ENCODE data around the gene GJC1.

DNA sequence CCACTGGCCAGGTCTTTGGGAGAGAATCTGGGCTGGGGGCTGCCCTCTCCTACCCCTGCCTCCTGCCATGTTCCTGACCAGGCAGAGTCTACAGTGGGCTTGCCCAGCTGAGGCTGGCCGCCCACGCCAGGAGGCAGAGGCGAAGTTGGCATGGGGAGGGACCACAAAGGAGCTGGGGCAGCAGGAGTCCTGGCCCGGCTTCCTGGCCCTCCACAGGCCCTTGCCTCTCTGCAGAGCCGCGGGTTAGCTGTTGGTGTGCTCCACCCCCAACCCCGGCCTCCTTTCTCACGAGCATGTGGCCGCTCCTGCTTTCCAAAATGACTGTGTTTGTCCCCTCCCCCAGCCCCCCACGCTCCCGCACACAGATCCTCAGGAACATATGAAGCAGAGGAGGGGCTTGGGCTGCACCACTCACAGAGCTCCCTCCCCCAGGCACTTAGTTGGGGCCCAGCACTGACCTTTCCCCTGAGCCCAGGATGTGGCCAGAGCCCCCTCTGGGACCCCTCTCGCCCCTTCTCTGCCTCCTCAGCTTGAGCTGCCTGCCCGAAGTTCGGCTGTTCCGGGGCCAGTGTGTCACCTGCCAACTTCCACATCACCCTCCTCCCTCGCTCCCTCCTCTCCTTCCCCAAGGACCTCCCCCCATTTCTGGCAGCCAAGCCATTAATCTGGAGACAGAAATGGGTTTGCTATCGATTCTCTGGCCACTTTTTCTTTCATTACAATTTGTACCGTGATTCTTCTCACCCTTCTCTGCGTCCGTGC, 9.1 kb upstream of the ADAM11 start:
- PRO-cap = no peak
CAGE:
- cytosol, long polyA minus RNA = no peak
- cytosol, long polyA plus RNA = no peak
- long polyA plus RNA = no peak
- nucleus, long polyA minus RNA = no peak
- nucleus, long polyA plus RNA = no peak

DNA sequence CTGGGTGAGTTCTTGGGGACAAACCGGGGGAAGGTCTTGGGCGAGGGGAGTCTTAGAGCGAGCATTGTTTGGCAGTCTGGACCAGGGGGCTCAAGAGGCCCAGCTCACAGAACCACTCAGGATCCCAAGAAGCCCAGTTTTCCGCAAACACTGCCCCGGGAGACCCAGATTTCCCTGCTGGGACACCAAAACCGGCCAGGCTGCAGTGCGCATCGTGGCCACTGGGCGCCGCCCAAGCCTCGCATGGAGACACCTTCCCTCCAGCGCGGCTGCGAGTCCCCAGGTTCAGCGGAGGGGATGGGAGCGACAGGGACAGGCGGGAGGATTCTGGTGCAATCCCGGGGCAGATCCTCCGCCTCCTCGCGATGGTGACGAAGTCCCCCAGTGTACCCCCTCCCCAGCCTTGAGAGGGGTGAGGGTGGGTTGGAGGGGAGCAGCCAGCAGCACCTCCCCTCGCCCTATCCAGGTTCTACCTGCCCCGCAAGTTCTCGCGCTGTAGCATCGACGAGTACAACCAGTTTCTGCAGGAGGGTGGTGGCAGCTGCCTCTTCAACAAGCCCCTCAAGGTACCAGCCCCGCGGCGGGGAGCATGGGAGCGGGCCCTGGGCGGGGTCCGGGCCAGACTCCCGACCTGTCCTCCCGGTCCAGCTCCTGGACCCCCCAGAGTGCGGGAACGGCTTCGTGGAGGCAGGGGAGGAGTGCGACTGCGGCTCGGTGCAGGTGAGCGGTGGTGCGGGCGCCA, 16.1 kb downstream of the ADAM11 start:
- PRO-cap = no peak
CAGE:
- cytosol, long polyA minus RNA = no peak
- cytosol, long polyA plus RNA = no peak
- long polyA plus RNA = no peak
- nucleus, long polyA minus RNA = no peak
- nucleus, long polyA plus RNA = no peak

DNA sequence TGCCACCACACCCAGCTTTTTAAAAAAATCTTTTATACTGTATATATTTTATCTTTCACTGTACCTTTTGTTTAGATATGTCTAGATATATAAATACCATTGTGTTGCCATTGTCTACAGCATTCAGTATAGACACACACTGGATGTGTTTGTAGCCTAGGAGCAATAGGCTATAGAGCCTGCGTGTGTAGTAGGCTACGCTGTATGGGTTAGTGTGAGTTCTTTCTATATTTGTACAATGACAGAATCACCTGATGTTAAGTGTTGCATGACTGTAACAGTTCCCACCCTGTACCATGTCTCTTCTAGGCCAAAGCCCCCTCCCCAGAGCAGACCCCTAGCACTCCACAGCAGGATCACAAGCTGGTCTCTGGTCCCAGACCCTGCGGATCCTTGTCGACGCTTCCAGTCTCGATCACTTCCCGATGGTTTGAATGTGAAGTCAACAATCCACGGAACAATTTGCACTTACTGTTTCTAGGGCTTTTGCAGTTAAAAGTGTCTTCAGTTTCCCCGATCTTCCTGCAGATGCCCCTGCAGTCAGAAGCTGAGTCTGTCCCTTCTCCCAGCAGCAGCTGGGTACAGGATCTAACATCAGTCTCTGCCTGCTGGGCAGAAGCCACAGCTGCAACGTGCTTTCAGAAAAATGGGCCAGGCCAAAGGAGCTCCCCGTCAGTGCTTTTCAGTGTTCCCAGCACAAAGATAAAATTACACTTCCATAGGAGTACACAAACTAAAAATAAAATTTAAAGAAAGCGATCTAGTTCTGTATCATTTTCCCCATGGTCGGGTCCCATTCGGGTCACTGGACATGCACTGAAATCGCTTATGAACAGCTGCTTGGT, 35.3 kb downstream of the ADAM11 start:
- PRO-cap = no peak
CAGE:
- cytosol, long polyA minus RNA = no peak
- cytosol, long polyA plus RNA = no peak
- long polyA plus RNA = no peak
- nucleus, long polyA minus RNA = no peak
- nucleus, long polyA plus RNA = no peak

GRCh38 chr17:44829363-44830340, at the start of gene GJC1:
Gene GJC1, minus strand, starts transcription at chr17:44830287.
- PRO-cap = bidirectional peak, plus-strand start at chr17:44829566, minus-strand start at chr17:44829603; bidirectional peak, plus-strand start at chr17:44829715, minus-strand start at chr17:44829731; bidirectional peak, plus-strand start at chr17:44829825, minus-strand start at chr17:44829791; bidirectional peak, plus-strand start at chr17:44830311, minus-strand start at chr17:44830264
CAGE:
- cytosol, long polyA minus RNA = start-site peak on the minus strand at chr17:44830181-44830208, 8 reads
- cytosol, long polyA plus RNA = no peak
- long polyA plus RNA = no peak
- nucleus, long polyA minus RNA = start-site peak on the minus strand at chr17:44829579-44829637, 17 reads; start-site peak on the minus strand at chr17:44829851-44829940, 14 reads; start-site peak on the minus strand at chr17:44830158-44830306, 38 reads
- nucleus, long polyA plus RNA = no peak

DNA sequence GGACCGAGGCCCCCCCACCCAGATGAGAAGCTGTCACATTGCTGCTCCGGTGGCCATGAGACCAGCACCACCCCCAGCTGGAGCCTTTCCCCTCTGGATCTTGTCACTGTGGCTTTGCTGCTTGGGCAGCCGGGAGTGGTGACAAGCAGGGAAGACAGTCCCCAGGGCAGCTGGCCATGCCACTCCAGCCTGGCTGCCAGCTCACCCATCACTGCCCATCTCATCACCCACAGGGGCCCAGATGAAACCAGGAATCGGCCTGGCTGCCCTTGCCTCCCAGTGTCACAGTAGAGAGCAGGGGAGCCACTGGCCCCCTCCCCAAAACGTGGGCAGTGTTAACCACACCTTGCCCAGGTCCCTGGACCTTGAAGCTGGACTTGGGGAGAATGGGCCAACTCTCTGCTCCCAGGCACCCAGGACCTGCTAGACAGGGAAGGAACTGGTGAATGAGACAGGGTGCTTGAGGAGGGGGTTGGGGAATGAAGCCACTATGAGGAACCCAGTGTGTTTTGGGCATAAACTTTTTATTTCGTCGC, 12.5 kb upstream of the C1QL1 start:
- PRO-cap = no peak
CAGE:
- cytosol, long polyA minus RNA = no peak
- cytosol, long polyA plus RNA = no peak
- long polyA plus RNA = no peak
- nucleus, long polyA minus RNA = no peak
- nucleus, long polyA plus RNA = no peak

DNA sequence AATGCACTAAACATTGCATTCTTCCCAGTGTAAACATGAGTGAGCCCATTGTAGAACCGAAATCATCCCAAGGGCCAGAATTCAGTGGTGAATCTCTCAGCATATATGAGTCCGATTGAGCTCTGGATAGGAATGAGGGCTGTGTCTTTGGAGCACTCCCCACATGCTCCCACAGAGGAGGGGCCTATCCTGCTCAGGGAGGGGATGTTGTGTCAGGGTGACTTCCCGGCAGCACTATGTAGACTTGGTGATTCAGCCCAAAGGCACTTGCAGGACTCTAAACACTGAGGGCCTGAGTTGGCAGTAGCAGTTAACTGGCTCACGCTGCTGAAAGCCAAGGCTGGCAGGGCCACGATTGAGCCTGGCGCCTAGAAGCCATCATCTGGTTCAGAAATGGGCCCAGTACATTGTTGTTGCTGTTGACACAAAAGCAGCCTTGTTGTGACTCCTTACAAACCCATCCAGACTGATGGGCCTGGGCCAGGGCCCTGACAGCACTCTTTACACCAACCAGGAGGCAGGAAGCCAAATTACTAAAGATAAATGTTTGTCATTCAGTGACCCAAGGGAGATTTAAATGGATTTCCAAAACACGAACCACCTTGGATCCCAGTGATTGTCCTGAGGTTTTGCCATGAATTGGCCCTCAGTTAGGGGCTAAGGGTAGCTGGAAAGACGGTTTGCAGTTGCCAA, 31.9 kb downstream of the NMT1 start:
- PRO-cap = bidirectional peak, plus-strand start at position 322 of the sequence, minus-strand start at position 134 of the sequence
CAGE:
- cytosol, long polyA minus RNA = no peak
- cytosol, long polyA plus RNA = no peak
- long polyA plus RNA = no peak
- nucleus, long polyA minus RNA = no peak
- nucleus, long polyA plus RNA = no peak

DNA sequence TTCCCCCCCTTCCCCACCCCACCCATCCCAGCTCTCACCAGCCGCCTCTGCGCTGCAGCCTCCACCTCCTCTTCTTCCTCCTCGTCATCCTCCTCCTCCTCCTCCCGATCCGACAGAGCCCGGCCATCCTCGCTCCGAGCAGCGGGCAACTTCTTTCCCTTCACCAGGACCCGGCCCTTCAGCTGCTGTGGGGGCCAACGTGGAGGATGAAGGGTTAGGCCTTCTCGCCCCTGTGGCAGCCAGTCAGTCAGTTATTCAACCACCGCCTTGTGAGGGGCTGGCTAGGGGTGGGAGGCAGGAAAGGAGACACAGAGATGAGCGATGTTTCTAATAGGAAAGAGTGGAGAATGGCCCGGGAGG, 17.0 kb downstream of the PLCD3 start:
- PRO-cap = no peak
CAGE:
- cytosol, long polyA minus RNA = no peak
- cytosol, long polyA plus RNA = no peak
- long polyA plus RNA = no peak
- nucleus, long polyA minus RNA = no peak
- nucleus, long polyA plus RNA = no peak

DNA sequence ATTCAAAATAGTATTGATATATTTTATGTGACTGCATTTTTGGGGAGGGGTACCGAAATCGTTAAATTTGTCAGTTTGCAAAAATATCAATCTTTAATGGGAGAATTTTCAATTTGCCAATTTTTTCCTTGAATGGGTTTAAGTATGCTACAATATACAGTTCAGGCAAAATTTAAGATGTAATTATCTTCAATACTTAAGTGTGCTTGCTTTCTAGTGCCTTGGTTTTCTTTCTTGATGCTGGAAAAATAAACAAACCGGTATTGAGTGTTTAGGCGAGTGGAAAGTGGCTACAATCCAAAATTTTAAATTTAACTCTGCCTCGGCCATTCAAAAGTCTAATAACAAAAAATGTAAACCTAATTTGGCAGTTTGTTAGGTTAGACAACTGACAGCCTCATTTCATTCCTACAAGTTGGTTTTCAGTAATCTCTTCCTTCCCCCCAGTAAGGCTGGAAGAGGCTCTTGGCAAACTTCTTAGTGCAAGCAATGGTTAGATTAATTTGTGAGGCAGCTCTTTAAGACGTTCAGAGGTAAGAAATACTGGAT, 2.5 kb downstream of the HEXIM1 start:
- PRO-cap = no peak
CAGE:
- cytosol, long polyA minus RNA = no peak
- cytosol, long polyA plus RNA = no peak
- long polyA plus RNA = no peak
- nucleus, long polyA minus RNA = no peak
- nucleus, long polyA plus RNA = no peak

- PRO-cap = no peak
CAGE:
- cytosol, long polyA minus RNA = no peak
- cytosol, long polyA plus RNA = no peak
- long polyA plus RNA = no peak
- nucleus, long polyA minus RNA = no peak
- nucleus, long polyA plus RNA = no peak
Observed at GRCh38 chr17:45227882-45228715, 6.4 kb downstream of the FMNL1 start.

GRCh38 chr17:45231480-45231742, 9.7 kb downstream of the FMNL1 start:
- PRO-cap = no peak
CAGE:
- cytosol, long polyA minus RNA = no peak
- cytosol, long polyA plus RNA = no peak
- long polyA plus RNA = no peak
- nucleus, long polyA minus RNA = no peak
- nucleus, long polyA plus RNA = no peak

- PRO-cap = unidirectional peak, minus-strand start at chr17:45278342
CAGE:
- cytosol, long polyA minus RNA = no peak
- cytosol, long polyA plus RNA = no peak
- long polyA plus RNA = no peak
- nucleus, long polyA minus RNA = no peak
- nucleus, long polyA plus RNA = no peak
Observed at GRCh38 chr17:45278173-45278709, 16.3 kb upstream of the SPATA32 start.

DNA sequence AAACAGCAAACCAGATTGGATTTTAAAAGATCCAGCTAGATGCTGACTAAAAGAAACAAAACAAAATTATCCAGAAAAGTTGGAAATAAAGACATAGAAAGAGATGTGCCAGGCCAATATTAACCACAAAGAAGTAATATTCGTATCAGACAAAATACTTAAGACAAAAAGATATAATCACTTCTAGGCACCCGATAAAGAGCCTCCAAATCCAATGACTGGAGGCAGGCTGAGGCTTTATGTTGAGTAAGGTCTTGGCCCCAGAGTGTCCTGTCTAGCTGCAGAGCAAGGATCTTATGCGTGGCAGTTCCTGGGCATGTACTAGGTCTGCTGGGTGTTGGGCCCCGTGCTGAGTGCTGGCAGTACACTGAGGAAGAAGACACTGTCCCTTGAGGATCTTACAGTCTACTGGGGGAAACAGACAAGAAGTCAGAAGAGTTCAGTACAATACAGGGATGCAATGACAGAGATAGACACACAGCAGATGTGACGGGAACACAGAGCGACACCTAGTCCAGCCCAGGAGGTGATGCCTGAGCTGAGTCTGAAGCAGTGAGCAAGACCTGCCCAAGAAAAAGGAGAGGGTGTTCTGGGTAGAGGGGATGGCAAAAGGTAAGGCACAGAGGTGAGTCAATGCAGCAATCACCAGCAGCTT, 18.3 kb downstream of the MAP3K14 start:
- PRO-cap = no peak
CAGE:
- cytosol, long polyA minus RNA = no peak
- cytosol, long polyA plus RNA = no peak
- long polyA plus RNA = no peak
- nucleus, long polyA minus RNA = no peak
- nucleus, long polyA plus RNA = no peak

GRCh38 chr17:45302475-45303052, 14.3 kb downstream of the MAP3K14 start:
- PRO-cap = no peak
CAGE:
- cytosol, long polyA minus RNA = no peak
- cytosol, long polyA plus RNA = no peak
- long polyA plus RNA = no peak
- nucleus, long polyA minus RNA = no peak
- nucleus, long polyA plus RNA = no peak

DNA sequence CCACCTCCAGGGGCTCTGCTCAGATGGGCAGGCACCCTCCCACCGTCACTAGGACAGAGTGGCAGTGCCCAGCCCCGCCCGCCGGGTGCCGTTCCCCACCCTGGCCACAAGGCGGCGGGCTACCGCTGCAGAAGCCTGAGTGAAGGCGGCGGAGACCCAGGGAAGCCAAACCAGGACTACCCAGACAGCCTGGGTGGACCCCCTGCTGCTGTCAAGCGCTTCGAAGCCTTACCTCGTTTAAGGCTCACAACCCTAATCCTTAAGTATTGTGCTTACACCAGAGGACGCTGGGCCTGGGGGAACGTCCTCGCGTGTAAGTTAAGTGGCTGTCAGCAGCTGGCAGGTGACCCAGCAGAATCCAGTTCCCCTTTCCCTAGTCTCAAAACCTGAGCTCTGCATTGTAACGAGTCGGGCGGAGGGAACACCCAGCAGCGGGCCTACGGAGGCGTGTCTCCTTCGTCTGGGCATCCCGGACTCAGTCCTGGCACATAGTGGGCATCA, 4.5 kb downstream of the ARHGAP27 start:
- PRO-cap = no peak
CAGE:
- cytosol, long polyA minus RNA = no peak
- cytosol, long polyA plus RNA = no peak
- long polyA plus RNA = no peak
- nucleus, long polyA minus RNA = no peak
- nucleus, long polyA plus RNA = no peak

DNA sequence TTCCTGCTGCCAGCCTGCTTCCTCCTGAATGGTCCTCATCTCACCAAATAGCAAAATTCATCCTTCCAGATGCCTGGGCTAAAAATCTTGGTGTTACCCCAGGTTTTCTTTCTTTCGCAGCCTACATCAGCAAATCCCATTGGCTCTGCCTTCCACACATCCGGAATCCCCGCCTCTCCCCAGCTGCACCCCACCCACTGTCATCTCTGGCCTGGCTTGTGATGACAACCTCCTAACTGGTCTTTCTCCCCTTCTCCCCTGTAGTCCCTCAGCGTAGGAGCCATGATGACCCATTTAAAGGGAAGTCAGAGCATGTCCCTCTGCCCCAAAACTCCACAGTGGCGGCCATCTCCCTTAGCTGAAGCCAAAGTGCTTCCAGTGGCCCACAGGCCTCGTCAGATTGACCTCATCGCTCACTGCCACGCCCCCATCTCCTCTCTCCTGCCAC, 22.9 kb upstream of the ARHGAP27 start:
- PRO-cap = no peak
CAGE:
- cytosol, long polyA minus RNA = no peak
- cytosol, long polyA plus RNA = no peak
- long polyA plus RNA = no peak
- nucleus, long polyA minus RNA = no peak
- nucleus, long polyA plus RNA = no peak

DNA sequence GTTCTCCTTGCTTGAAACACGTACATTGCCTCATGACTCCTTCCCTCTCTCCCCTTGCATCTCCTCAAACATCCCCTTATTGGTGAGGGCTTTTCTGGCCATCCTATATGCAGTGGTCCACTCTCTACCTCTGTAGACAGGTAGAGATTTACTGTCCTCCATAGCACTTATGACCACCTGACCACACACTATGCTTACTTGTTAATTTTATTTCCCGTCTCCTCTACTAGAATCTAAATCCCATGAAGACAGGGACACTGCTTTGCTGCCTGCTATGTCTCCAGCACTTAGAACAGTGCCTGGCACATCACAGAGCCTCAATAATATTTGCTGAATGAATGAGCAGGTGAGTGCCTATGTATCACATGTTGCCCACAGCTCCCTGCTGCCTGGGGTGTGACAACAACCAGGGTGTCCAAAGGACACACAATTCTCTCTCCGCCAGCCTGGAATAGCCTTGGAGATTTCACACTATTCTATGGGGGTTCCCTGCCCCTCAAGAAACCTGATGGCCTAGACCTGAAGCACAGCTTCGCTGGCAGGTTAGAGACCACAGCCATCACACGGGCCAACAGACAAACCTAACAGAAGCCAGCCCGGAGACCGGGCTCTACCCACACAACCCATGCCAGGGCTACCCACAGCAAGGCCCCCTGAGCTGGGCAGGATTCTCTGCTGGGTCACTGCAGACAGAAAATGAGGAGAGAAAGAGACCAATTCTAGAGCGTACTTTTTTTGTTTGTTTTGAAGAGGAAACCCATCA, 23.6 kb upstream of the ARHGAP27 start:
- PRO-cap = no peak
CAGE:
- cytosol, long polyA minus RNA = no peak
- cytosol, long polyA plus RNA = no peak
- long polyA plus RNA = no peak
- nucleus, long polyA minus RNA = no peak
- nucleus, long polyA plus RNA = no peak

DNA sequence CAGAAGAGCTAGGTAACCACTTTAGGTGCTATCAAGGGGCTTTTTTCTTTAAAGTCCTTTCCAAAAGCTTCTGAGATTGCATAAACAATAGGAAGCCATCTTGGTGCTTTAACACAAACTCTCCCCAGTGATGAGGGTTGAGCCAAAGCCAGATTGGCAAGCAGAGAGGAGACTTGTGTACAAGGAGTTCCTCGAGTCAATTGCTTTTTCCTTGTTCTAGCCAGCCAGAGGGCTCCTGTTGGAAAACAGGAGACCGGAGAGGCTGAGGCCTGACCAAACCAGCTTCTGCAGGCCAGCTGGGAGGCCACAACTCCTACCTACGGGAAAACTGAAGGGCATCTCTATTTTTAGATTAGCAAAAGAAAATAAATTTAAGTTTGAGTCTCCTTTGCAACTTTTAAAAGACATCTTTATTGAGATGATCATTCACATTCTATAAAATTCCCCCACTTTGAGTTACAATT, 46.5 kb downstream of the MAPT start:
- PRO-cap = no peak
CAGE:
- cytosol, long polyA minus RNA = no peak
- cytosol, long polyA plus RNA = no peak
- long polyA plus RNA = no peak
- nucleus, long polyA minus RNA = no peak
- nucleus, long polyA plus RNA = no peak

GRCh38 chr17:45976912-45977617, 22.0 kb upstream of the STH start:
- PRO-cap = no peak
CAGE:
- cytosol, long polyA minus RNA = no peak
- cytosol, long polyA plus RNA = no peak
- long polyA plus RNA = no peak
- nucleus, long polyA minus RNA = no peak
- nucleus, long polyA plus RNA = no peak

GRCh38 chr17:46030971-46031933, 32.2 kb downstream of the STH start:
- PRO-cap = no peak
CAGE:
- cytosol, long polyA minus RNA = no peak
- cytosol, long polyA plus RNA = no peak
- long polyA plus RNA = no peak
- nucleus, long polyA minus RNA = no peak
- nucleus, long polyA plus RNA = no peak

- PRO-cap = no peak
CAGE:
- cytosol, long polyA minus RNA = no peak
- cytosol, long polyA plus RNA = no peak
- long polyA plus RNA = no peak
- nucleus, long polyA minus RNA = no peak
- nucleus, long polyA plus RNA = no peak
Observed at GRCh38 chr17:46119219-46120201, 73.7 kb downstream of the KANSL1 start.